Prostate gland (tissue), 2 donors: ENCODE measurements around the gene NAGA.

DNA sequence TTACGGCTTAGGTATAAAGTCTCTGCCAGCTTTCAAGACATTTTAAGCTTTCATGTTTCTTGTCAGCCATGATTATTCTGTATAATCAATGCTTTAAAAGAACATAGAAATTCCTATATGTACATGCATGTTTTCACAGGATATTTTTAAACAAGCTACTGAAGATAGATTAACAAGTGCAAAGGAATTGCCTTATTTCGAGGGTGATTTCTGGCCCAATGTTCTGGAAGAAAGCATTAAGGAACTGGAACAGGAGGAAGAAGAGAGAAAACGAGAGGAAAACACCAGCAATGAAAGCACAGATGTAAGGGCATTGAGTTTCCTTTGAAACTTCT is 32.8 kb upstream of the L3MBTL2 start:
- PRO-cap: no peak
- RAMPAGE, long total RNA, 2 experiments: no peak in any of the 2 experiments

GRCh38 chr22:41178980-41179581 is 26.0 kb upstream of the L3MBTL2 start:
- PRO-cap: no peak
- RAMPAGE, long total RNA, 2 experiments: no peak in any of the 2 experiments

DNA sequence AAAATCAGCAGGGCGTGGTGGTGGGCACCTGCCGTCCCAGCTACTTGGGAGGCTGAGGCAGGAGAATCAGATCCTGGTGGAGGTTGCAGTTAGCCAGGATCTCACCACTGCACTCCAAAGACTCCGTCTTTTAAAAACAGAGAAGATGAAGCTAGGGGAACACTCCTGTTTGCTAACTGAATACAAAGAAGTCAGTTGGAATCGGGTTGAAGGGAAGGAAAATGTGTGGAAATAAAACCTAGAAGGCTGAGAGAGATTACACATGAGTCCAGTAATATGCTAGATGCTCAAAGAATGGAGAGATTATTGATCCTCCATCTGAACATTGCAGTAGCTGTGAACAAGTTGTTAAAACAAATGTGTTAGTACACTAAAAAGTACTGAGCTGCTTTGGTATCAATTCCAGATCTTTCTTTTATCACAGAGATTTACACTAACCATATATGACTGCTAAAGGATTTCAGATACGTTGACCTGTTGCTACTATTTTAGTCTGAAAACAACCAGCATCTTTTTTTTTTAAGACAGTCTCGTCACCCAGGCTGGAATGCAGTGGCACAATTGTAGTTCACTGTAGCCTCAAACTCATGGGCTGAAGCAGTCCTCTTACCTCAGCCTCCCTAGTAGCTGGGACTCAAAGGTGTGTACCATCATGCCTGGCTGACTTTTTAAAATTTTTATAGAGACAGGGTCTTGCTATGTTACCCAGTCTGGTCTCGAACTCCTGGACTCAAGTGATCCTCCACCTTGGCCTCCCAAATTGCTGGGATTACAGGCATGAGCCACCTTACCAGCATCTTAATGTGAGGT is 24.3 kb upstream of the L3MBTL2 start:
- PRO-cap: no peak
- RAMPAGE, long total RNA, 2 experiments: no peak in any of the 2 experiments

DNA sequence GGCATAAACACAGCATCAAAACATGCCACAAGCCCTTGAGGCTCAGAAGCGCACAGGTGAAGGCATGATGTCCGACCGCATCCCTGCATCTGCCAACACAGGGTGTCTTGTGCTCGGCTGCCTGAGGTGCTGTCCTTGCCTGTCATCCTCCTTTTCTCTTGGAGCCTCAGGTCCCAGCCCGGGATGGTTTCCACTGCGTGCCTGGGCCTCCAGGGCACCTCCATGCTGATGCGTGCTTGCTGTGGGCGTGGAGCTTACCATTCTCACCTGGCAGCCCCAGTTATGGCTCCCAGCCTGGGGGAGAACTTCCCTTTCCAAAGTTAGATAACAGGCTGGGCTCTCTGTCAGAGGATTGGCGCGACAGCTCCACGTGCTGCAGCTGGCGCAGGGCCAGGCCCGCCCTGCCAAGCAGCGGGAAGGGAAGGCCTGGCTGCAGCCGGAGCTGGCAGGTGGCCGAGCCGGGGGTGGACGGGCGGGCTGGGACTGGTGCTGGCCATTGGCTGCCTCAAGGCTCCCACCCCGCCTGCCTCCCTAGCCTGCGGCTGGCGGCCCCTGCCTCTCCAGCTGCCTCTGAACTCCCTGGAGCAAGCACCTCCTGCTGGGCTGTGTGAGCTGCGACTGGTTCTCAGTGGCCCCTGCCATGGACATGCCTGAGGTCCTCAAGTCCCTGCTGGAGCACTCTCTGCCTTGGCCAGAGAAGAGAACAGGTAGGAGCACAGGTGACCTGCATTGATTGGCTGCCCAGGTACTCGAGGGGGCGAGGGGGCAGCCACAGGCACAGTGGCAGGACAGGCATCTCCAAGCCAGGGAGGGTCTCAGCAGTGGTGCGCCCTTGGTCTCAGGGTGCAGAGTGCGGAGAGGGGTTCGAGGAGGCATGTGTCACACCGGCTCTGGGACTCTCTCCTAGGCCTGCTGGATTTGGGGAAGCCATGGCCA is 14.6 kb upstream of the TEF start:
- PRO-cap: bidirectional peak, plus-strand start at position 563 of the sequence, minus-strand start at position 296 of the sequence
- RAMPAGE, long total RNA, 2 experiments: start-site peak on the plus strand in 1 of 2 experiments, centred at position 570 of the sequence, 59 reads per replicate

DNA sequence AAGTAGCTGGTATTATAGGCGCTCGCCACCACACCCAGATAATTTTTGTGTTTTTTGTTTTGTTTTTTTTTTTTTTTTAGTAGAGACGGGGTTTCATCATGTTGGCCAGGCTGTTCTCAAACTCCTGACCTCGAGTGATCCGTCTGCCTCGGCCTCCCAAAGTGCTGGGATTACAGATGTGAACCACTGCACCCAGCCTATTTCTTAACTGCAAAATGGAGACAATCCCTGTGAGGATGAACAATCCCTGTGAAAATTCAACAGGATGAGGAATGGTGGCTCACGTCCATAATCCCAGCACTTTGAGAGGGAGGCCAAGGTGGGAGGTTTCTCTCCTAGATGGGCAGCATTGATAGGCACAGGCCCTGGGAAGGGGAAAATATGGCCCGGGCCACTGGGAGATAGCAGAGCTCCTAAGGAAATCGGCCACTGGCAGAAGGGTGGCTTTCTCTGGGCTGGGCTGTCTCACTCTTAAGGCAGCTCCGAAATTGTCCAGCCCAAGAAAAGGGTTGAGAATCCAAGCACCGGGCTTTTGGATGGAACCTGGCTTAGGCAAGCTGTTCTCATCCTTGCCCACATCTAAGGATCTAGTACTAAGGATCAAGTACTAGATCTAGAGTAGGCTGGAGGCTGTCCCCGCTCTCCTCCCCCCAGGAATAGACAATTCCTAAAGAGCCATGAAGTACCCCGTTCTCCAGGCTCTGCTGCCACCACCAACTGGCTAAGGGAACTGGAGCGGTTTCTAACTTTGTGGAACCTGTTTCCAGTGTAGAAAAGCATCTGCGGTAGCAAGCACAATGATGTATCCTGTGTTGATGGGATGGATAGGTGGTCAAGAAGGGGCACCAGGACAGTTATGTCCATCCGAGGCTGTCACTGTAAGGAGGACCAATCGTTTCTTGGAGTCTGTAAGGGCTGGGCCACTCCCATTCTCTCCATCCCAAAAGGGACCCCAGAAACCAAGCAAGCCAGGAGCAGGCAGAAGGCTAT is 13.8 kb downstream of the TOB2 start:
- PRO-cap: no peak
- RAMPAGE, long total RNA, 2 experiments: no peak in any of the 2 experiments

DNA sequence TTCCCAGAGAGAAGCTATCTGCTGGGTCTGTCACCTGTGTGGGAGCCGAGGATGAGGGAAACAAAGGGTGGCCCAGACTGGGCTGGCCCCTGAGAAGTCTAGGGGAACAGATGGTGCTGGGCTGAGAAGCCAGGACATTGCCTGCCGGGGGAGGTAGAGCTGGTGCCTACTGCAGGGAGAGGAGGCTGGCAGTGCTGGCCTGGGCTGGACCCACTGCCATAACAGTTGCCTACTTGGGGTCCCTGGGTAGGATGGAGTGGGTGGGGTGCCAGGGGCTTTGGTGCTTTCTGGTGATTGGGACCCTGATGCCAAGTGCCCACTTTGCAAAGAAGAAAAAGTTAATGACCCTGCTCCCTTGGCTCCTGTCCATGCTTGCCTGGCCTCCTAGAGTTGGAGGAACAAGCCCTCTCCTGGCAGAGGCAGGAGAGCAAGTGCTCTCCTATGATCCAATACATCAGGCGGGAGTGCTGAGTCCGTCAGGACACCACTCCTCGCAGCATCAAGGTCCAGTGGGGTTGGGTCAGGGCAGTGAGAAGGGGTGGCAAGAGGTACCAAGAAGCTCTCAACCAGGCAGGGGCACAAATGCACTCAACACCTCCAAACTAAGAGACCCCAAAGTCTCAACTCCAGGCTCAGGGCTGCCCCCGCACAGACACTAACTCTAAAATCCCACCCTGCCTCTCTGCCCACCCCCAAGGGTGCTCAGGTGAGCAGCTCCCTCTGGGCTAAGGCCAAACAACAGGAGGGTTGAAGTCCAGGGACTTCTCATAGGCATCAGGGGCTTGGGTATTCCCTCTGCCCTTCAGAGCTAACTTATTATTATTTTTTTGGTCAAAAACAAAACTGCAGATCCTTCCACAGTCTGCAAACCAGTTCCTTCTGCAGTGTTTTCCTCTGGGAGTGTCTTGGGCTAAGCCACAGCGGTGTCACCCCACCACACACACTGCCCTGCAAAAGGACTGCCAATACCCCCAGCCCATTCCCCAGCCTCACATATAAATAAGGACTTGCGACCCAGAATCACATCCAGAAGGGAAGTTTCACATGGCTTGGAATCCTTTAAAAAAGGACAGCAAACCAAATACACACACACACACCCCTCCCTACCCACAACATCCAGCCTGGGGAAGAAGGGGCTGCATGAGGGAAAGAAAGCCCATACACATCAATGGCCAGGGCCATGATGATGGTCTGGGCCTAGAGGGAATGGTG is 11.8 kb downstream of the TOB2 start:
- PRO-cap: no peak
- RAMPAGE, long total RNA, 2 experiments: no peak in any of the 2 experiments

GRCh38 chr22:41438758-41439260 is 7.8 kb downstream of the TOB2 start:
- PRO-cap: no peak
- RAMPAGE, long total RNA, 2 experiments: no peak in any of the 2 experiments

GRCh38 chr22:41442006-41442833 is 4.4 kb downstream of the TOB2 start:
- PRO-cap: unidirectional peak, plus-strand start at chr22:41442682
- RAMPAGE, long total RNA, 2 experiments: no peak in any of the 2 experiments

GRCh38 chr22:41524501-41525713 is 19.4 kb downstream of the POLR3H start:
- PRO-cap: bidirectional peak, plus-strand start at chr22:41524570, minus-strand start at chr22:41524366
- RAMPAGE, long total RNA, 2 experiments: no peak in any of the 2 experiments

DNA sequence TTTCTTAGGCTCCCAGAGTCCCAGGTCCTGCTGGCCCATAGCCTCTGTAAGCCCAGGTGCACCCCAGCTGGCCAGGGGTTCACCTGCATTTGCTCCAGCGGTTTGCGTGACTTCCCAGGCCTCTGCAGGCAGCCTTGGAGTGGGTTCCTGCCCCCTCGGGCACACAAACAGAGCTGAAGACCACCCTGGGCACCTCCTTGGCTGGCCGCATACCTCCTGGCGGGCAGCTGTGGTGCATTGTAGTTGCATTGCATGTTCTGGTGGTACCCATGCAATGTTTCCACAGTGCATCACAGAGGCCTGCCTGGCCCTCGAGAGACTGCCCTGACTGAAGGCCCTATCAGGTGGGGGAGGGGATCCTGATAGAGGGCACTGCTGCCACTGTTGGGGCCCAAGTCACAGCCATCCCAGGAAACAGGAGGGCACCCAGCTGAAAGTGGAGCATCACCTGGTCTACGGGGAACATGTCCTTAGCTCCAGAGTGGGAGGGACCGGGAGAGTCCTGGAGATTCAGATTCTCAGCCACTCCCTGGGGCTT is 14.1 kb downstream of the SHISA8 start:
- PRO-cap: no peak
- RAMPAGE, long total RNA, 2 experiments: no peak in any of the 2 experiments

DNA sequence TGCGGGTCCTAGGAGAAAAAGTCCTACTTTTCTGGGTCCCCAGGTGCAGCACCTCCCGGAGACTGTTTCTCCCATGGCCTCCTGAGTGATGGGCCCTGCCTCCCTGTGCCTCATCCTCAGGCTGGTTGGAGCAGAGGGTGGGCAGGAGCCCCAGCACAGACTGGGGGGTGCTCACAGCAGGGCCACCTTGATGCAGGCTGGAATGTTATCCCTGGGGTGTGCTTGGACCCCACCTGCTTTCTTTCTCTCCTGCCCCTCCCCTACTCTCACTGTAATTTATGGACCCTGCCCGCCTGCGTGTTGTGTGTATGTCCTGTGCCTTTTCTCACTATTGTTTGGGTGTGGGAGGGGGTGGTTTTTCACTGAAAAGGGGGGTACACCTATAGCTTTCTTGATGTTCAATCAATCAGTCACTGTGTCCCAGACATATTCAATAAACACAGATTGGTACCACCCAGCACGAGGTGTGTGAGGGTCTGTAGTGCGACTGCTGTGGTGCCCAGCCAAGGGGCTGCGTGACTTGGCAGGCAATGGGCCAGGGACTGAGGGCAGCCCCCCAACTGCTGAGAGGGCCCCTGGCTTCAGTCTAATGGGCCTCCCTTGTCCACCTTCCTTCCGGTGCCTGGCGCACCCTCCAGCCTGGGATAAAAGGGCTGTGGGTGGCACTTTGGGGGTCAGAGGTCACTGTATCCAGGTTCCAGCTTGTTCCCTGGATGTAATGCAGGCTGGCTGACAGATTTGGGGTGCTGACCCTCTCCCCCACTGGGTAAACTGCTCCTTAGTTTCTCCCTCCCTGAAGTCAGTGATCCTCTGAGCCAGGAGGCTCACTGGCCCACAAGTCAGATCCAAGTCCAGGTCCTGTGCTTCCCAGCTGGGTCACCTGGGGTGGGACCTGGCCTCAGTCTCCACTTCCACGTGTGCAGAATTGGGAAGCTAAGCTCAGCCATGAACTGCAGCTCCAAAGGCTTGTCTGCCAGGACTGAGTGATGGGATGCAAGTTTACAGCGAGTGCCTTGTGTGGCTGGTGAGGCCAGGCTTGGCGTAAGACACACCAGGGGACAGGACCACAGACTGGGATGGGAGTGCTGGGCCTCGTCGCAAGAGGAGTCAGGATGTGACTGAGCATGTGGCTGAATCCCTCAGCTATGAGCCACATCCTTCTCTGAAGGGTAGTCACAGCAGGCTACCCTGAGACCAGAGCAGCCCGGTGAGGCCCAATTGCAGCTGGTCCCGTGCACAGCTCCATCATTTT is 7.6 kb downstream of the SHISA8 start:
- PRO-cap: no peak
- RAMPAGE, long total RNA, 2 experiments: no peak in any of the 2 experiments

GRCh38 chr22:42069978-42071106 is at the start of gene NAGA:
Gene NAGA, minus strand, starts transcription at chr22:42070812.
- PRO-cap: unidirectional peak, plus-strand start at chr22:42070197; unidirectional peak, minus-strand start at chr22:42070563; bidirectional peak, plus-strand start at chr22:42070977, minus-strand start at chr22:42070790
- RAMPAGE, long total RNA, 2 experiments: start-site peak on the minus strand in 2 of 2 experiments, at chr22:42070331-42070847 at its widest, 25 to 86 reads per replicate

- PRO-cap: unidirectional peak, plus-strand start at chr22:42071217
- RAMPAGE, long total RNA, 2 experiments: no peak in any of the 2 experiments
These were observed 463 bp upstream of the NAGA start for GRCh38 chr22:42071107-42071443.

- PRO-cap: no peak
- RAMPAGE, long total RNA, 2 experiments: no peak in any of the 2 experiments
These were observed 13.8 kb upstream of the CYP2D6 start for GRCh38 chr22:42144318-42144851.

DNA sequence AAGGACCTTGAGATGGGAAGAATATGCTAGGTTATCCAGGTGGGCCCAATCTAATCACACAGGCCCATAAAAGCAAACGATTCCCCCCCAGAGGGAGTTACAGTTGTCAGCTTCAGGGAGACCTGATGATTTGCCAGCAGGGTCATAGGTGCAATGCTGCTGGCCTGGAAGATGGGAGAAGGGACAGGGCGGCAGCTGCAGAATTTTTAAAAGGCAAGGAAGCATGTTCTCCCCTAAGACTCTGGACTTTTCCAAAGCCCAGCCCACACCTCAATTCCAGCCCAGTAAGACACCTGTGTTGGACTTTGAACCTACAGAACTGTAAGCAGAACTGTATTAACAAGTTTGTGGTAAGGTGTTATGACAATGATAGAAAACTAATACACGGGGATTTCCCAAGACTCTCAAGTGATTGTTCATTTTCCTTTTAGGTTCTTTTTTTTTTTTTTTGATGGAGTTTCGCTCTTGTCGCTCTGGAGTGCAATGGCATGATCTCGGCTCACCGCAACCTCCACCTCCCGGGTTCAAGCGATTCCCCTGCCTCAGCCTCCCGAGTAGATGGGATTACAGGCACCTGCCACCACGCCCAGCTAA is 52.8 kb upstream of the CYP2D6 start:
- PRO-cap: no peak
- RAMPAGE, long total RNA, 2 experiments: no peak in any of the 2 experiments

GRCh38 chr22:42293125-42293341 is 22.6 kb upstream of the TCF20 start:
- PRO-cap: no peak
- RAMPAGE, long total RNA, 2 experiments: no peak in any of the 2 experiments

DNA sequence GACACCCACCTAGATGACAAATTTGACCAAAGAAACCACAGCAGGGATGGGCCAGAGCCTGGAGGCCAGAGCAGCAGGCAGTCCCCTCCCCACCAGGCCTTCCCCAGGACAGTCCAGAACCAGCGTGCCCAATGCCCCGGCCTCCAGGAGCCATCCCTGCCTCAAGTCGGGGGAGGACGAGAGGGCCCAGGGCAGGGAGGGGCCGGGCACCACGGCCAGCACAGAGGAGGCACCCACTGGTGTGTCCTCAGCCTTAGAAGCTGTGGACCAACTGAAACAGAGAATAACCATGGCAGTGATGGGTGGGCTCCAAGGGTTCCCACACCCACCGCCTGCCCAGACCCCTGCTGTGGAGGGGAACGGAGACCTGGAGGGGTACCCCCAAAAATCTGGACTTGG is 28.3 kb upstream of the TCF20 start:
- PRO-cap: no peak
- RAMPAGE, long total RNA, 2 experiments: no peak in any of the 2 experiments

DNA sequence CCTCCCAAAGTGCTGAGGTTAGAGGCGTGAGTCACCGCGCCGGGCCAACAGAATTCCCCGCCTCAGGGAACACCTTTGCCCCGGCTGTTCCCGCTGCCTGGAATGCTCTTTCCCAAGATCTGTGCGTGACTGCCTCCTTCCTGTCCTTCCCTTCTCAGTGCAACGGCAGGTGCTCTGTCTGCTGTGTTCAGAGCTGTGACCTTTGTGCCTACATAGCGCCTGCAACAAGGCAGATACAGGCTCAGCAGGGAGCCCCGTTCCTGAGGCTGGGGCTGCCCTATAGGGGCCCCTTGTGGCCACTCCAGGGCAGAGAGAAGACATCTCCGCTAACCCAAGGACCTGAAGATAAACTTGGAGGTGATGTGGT is 43.4 kb upstream of the TCF20 start:
- PRO-cap: no peak
- RAMPAGE, long total RNA, 2 experiments: no peak in any of the 2 experiments

DNA sequence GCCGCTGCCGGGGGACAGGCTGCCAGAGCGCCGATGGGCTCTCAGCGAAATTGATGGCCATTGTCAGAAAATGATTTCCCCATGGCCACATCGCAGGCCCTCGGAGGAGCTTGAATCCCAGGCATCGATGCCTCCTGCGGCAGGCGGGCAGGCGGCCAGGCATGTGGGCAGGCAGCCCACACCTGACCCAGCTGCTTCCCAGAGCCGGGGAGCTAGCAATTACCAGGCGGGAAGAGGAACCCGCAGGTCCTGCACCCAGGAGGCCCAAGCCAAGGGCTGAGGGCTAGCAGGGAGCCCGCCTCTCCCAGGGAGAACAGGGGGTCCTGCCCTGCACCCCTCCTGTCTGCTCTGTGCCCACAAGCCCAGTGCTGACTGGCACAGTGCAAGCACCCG is 43.9 kb upstream of the TCF20 start:
- PRO-cap: no peak
- RAMPAGE, long total RNA, 2 experiments: no peak in any of the 2 experiments

- PRO-cap: bidirectional peak, plus-strand start at chr22:42369492, minus-strand start at chr22:42369249
- RAMPAGE, long total RNA, 2 experiments: no peak in any of the 2 experiments
These were observed 62.8 kb downstream of the NFAM1 start for GRCh38 chr22:42369372-42369748.